PC-3 (cell line): Measurements from ENCODE around the gene XRCC4.

- RAMPAGE, long total RNA, result no peak
Observed at GRCh38 chr5:79639076-79640084, 27.1 kb downstream of the TENT2 start.

GRCh38 chr5:79663272-79663981, 26.2 kb upstream of the CMYA5 start:
- RAMPAGE, long total RNA, result no peak

- RAMPAGE, long total RNA, result no peak
Observed at GRCh38 chr5:80078846-80079416, 43.8 kb downstream of the THBS4 start.

GRCh38 chr5:80153392-80154217, 102.2 kb downstream of the SERINC5 start:
- RAMPAGE, long total RNA, result no peak

DNA sequence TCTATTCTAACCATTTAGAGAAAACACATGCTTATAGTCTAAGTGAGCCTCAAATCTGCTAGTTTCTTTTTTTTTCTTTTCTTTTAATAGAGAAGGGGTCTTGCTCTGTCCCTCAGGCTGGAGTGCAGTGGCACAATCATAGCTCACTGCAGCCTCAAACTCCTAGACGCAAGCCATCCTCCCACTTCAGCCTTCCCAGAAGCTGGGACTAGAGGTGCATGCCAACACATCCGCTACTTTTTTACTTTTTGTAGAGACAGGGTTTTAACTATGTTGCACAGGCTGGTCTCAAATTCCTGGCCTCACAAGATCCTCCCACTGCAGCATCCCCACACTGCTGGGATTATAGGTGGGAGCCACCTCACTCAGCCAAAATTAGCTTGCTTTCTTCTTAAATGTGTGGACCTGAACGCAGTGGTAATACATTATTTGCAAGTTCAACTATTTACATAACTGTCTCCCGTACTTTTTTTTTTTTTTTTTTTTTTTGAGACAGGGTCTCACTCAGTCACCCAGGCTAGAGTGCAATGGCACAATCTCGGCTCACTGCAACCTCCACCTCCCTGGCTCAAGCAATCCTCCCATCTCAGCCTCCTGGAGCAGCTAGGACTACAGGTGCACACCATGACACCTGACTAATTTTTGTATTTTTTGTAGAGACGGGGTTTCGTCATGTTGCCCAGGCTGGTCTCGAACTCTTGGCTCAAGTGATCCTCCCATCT, 66.0 kb downstream of the SERINC5 start:
- RAMPAGE, long total RNA, result no peak

- RAMPAGE, long total RNA, result no peak
Observed at GRCh38 chr5:80976810-80977410, 16.7 kb downstream of the RASGRF2 start.

- RAMPAGE, long total RNA, result no peak
Observed at GRCh38 chr5:81237156-81237451, 4.0 kb downstream of the CKMT2 start.

DNA sequence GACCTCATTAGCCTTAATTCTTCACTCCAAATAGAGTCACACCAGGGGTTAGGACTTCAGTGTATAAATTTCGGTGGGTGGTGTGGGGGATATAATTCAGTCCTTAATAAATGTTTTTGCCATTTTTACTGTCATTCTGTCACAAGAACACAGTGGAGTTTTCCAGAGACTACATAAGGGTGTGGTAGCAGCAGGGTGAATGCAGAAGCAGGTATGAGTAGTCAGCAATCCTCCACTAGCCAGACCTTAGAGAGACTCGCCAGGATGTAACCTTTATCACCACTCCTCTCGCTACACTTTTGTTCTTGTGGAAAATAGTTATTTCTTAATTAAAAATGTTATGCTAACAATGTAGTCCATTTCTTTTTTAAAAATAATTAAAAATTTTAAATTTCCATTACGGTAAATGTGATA, 956 bp downstream of the ACOT12 start:
- RAMPAGE, long total RNA, result no peak

- RAMPAGE, long total RNA, result no peak
Observed at GRCh38 chr5:81615958-81616327, 135.0 kb downstream of the SSBP2 start.

DNA sequence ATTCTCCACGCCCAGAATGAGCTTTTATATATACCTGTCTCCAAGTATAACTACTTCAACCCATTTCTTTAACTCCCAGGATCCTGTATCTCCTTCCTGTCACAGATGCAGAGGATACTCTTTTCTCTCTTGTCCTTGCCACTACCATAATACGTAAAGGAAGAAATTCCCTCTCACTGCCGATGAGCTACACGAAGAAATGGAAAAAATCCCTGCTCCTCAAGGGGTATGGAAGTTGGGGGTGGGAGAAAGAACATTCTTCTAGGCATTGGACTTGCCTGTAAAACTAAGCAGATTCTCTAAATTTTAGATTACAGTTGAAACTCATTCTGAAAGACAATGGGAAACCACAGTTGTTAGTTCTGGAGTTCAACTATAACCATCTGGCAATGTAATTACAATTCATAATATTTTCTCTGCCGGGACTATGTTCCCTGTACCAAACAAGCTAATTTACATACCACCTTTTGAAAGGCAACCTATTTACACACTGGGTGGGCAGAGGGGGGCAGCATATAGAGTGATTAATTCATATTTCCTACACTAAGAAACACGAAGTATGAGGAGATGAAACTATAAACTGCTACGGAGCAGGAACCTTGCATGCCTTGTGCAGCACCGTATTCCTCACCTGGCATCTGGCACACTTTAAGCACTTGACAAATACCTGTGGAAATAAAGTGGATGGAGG, 54.5 kb downstream of the SSBP2 start:
- RAMPAGE, long total RNA, result no peak

DNA sequence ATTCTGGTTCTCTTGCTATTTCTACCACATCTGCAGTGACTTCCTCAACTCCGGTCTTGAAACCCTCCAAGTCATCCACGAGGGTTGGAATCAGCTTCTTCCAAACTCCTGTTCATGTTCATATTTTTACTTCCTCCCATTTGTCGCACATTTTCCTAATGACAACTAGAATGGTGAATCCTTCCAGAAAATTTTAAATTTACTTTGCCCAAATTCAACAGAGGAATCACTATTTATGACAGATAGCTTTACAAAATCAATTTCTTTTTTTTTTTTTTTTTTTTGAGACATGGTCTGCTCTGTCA, 51.4 kb downstream of the SSBP2 start:
- RAMPAGE, long total RNA, result no peak

DNA sequence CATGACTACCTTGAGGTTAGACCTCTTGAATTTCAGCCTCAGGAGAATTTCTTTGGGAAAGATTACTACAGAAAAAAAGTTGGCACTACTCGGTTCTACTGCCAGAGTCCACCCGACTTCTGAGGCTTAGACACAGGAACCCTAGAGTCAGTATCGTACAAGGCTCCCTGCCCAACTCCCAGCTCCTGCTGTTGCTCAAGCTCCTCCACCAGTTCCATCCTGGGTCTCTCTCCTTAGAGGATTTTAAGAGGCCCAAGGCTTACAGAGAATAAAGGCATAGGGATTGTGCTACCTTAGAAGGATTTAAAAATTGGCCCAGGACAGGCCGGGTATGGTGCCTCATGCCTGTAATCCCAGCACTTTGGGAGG, 29.0 kb upstream of the SSBP2 start:
- RAMPAGE, long total RNA, result no peak

DNA sequence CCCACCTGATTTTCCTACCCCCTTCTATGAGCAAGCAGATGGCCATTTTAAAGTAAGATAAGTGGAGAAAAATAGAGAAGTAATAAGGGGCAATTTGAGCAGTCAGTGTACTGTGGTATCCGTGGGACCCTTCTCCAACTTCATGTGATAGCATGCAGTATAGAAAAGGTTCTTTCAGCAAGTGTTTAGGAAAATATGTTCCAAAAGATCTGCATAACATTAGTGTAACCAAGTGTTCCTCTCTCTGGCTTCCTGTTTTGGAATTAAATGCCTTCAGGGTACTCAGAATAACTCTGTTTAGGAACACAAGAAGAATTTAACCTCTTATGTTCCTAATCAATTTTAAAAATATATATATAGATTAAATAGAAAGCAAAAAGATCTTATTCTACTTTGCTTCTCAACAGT, 135.0 kb downstream of the ATG10 start:
- RAMPAGE, long total RNA, result no peak

GRCh38 chr5:82204628-82205748, 73.2 kb downstream of the RPS23 start:
- RAMPAGE, long total RNA, result no peak

- RAMPAGE, long total RNA, result no peak
Observed at GRCh38 chr5:82347119-82348037, 69.2 kb upstream of the RPS23 start.

DNA sequence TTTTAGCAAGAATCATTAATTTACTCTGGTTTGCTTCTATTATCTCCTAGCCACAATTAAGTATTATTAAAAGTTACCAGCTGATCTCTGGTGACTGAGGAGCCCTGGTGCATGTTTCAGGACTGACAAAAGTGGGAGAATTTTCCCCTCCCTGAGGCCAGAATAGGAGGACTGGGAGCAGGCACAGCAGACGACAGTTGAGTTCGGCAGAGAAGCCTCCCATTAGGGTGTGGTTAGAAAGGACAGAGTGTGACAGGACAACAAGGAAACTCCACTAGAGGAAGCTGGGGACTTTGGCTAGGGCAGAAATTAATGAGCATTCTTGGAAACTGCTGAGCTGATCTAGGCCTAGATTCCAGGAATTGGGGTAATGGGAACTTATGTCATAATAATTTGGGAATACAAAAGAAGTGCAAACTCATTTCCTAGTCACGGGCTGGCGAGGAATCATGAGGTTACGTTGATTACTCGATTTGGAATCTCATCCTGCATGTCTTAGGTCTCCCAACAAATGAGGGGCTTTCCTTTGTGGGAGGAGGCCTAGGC, 144.5 kb upstream of the RPS23 start:
- RAMPAGE, long total RNA, result no peak

GRCh38 chr5:83077298-83078477, at the start of gene XRCC4:
Gene XRCC4 (plus strand): TSS chr5:83077547.
- RAMPAGE, long total RNA, result start-site peak on the minus strand at chr5:83077355-83077423, 462 and 199 reads in 2 replicates; start-site peak on the plus strand at chr5:83077569-83077608, 140 and 73 reads in 2 replicates

DNA sequence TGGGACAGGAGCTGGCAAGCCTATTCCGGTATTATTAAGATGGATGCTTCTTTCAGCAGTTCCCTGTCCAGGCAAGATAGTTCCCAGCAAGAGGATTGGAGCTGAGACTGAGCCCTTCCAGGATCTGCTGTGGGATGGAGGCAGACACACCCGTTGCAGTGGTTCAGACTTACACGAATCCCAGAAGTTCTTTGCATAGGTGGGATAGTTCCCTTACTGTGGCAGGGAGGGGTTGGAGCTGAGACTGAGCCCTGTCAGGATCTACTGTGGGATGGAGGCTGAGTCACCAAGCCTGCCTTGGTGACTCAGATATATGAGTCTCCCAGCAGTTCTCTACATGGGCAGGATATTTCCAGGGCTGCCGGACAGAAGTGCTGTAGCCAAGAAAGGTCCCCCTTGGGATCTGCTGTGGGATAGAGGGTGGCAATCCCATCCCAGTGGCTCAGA, 18.5 kb downstream of the XRCC4 start:
- RAMPAGE, long total RNA, result no peak

DNA sequence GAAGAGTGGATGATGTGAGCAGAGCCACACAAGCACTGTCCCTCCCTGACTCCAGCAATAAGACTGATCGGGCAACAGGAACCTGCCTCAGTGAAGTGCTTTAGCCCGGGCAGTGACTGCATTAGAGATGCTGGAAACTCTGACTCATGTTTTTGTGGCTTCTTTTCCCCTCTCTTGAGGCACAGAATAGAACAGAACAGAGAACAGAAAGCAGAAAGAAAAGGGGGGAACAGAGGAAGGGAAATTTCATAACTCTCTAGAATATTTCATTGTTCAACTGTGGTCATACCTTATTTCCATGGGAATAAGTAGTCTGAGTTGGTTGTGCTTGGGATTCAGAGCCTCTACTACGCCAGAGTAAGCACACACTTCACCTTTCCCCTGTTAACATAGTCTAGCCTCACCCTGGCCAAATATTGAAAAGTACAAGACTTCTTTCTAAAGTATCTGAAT, 164.8 kb upstream of the VCAN start:
- RAMPAGE, long total RNA, result no peak

DNA sequence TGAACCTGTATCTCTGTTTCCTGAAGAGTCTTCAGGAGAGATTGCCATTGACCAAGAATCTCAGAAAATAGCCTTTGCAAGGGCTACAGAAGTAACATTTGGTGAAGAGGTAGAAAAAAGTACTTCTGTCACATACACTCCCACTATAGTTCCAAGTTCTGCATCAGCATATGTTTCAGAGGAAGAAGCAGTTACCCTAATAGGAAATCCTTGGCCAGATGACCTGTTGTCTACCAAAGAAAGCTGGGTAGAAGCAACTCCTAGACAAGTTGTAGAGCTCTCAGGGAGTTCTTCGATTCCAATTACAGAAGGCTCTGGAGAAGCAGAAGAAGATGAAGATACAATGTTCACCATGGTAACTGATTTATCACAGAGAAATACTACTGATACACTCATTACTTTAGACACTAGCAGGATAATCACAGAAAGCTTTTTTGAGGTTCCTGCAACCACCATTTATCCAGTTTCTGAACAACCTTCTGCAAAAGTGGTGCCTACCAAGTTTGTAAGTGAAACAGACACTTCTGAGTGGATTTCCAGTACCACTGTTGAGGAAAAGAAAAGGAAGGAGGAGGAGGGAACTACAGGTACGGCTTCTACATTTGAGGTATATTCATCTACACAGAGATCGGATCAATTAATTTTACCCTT, 66.2 kb downstream of the VCAN start:
- RAMPAGE, long total RNA, result no peak